Neural progenitor cell (in vitro differentiated cells): Measurements from ENCODE around the gene NMBR.

GRCh38 chr6:138691209-138692081, 82.1 kb upstream of the CCDC28A start:
- RAMPAGE, long total RNA, result no peak

DNA sequence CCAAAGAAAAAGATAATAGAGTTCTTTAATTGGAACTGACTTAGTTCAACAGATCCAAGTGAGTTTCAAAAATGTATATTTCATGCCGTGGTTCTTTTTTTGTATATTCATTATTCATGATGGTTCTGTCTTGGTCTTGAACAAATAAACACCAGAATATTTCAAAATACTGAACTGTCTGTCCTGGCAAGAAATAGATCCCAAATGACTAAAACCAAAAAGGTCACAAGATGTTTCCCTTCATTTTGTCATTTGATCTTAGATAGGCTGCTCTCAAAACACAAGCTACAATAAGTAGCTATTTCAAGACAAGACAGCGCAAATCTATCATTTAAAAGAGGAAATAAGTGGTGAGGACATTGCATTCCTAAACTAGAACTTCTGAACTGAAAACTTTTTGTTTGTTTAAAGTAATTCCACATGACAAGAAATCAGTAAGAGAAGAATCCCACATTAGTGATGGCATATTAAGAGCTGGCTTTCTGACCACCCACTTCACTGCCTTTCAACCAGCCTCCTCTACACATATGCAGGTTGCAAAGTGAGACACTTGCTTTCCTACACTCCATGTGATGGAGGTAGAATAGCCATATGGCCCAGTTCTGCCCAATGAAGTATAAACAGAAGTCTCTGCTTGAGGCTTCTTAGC, 54.5 kb upstream of the CCDC28A start:
- RAMPAGE, long total RNA, result no peak

- RAMPAGE, long total RNA, result no peak
These were observed 9.9 kb upstream of the HECA start for GRCh38 chr6:139125012-139125383.

- RAMPAGE, long total RNA, result no peak
These were observed 22.2 kb downstream of the HECA start for GRCh38 chr6:139157000-139157637.

GRCh38 chr6:139170151-139171123, 35.6 kb downstream of the HECA start:
- RAMPAGE, long total RNA, result no peak

- RAMPAGE, long total RNA, result no peak
These were observed 42.4 kb downstream of the HECA start for GRCh38 chr6:139176917-139178008.

- RAMPAGE, long total RNA, result no peak
These were observed 1.0 kb downstream of the TXLNB start for GRCh38 chr6:139290520-139291452.

DNA sequence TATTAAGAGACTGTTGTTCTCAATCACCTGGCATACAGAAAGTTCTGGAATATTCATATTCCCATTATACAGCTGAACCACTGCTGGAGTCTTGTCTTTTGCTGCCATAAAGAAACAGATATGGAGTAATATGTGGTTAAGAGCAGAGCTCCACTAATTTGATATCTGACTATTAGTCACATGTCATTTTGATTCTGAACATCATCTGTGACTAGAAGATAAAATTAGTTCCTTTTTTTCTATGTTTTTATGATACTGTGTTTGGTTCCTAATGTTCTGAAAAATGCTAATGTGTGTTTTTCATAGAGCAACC, 33.2 kb upstream of the TXLNB start:
- RAMPAGE, long total RNA, result no peak

GRCh38 chr6:139369693-139370873, 4.4 kb downstream of the CITED2 start:
- RAMPAGE, long total RNA, result no peak

DNA sequence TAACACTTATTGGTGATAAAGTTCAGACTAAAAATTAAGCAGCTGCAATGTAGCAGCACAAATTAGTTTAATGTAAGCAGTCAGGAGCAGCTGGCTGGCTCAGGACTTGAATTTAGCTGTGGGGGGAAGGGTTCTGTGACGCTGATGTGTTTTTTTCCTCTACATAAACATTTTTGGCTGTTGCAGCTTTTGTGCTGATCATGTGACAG, 100.3 kb upstream of the CITED2 start:
- RAMPAGE, long total RNA, result no peak

DNA sequence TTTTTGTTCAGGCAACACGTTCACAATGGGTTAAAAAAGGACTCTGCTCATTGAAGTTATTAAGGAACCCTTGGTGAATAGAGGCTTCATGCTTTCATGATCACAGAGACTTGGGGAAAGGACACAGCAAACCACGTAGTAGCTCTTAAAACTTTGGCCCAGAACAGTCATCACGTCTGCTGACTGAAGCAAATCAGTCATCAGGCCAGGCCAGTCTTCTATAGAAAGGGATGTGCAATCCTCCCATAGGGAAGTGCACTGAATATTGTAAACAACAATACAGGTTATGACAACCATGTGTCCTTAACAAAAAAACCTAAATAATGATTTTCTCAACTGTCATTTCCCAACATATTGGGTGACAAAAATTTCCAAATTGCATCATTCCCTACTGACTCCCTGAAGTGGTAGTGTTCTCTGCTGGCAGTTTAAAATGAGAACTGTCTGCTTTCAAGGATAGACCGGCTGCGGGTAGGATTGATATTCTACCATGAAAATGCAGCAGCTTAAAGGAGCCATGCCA, 388.1 kb upstream of the CITED2 start:
- RAMPAGE, long total RNA, result no peak

- RAMPAGE, long total RNA, result no peak
These were observed 603.5 kb upstream of the CITED2 start for GRCh38 chr6:139977782-139978545.

DNA sequence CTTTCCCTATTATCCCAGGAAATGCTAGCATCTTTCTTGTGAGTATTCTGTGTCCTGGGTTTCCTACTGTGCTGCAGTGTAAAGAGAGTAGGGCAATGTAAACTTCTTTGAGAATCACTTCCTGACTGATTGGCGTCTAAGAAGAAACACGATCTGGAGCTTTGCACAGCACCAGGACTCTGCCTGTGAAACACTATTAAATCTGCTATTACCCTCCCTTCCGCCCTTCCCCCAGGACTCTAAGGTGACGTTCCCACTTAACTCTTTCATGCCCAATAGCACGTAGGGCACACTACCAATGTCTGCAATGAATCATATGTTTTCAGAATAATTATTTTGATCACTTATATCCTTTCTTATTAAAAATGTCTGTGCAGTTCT, 607.3 kb upstream of the CITED2 start:
- RAMPAGE, long total RNA, result no peak

DNA sequence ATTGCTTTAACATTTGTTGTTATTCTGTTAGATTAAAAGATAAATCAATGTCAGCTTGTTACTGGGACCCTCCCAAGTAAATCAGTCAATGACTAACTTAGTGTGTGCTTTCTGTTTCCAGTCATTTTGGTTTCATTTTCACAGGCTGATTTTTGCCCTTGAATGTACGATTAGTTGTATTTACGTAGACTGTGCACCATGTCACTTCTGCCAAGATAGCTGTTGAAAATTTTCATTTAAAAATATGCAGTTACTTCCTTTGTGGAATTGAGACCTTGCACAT, 944.7 kb upstream of the CITED2 start:
- RAMPAGE, long total RNA, result no peak

GRCh38 chr6:140438014-140438280, 1063.5 kb upstream of the CITED2 start:
- RAMPAGE, long total RNA, result no peak

GRCh38 chr6:141153454-141153788, 979.3 kb upstream of the GJE1 start:
- RAMPAGE, long total RNA, result no peak

- RAMPAGE, long total RNA, result no peak
These were observed 806.2 kb upstream of the GJE1 start for GRCh38 chr6:141326465-141326904.

GRCh38 chr6:141483455-141484061, 649.2 kb upstream of the GJE1 start:
- RAMPAGE, long total RNA, result no peak

DNA sequence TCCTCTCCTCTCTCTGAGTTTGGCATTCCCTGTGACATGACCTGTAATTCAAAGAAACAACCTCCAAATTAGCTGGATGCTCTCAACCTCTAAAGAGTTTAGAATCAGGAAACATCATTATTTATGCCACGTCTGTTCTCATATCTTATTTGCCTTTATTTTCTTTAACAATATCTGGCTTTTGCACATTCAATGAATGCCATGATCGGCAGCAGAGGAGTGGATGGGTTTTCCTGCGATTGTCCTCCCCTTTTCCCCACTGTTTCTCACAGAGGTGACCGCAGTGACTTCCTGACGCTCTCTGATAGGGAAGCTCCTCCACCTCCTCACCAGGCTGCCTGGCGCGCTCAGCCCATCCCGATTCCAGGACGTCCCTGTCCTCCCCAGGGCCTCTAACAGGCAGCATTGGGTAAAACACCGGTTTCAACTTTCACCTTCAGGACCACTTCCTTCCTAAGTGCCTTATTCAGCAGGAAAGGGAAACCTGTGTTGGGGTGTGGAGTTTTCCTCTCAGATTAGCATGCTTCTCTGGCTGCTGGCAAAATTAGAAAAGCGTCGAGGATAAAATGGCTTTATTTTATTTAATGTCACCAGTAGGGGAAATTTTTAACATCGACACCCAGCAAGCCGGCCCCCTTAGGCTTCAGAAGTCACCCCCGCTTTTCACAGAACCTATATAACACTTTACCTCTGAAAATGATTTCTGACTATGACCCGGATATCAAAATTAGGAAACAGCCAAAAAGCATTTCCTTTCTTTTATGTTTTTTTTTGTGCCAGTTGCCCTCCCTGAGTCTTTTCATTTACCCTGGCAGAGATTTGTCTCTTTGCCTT, 570.5 kb upstream of the GJE1 start:
- RAMPAGE, long total RNA, result no peak

- RAMPAGE, long total RNA, result start-site peak on the plus strand at chr6:142147259-142147271, 106 and 373 reads in 2 replicates
These were observed at the start of gene NMBR for GRCh38 chr6:142146889-142147440. TSS of gene NMBR (minus strand) at chr6:142147122.